Breast (tissue), 4 donors: ENCODE data around the genes ZER1 and DOLPP1.

- PRO-cap, 3 experiments, result no peak in any of the 3 experiments
- RRBS, result 89% methylated on average over 2 of the region's 21 CpGs
Measured at GRCh38 chr9:128309209-128309881, 12.9 kb downstream of the TRUB2 start.

- PRO-cap, 3 experiments, result no peak in any of the 3 experiments
- RRBS, result no CpG with 5 or more reads among the region's 19 CpGs
Measured at GRCh38 chr9:128419120-128419769, 1.4 kb upstream of the CERCAM start.

- PRO-cap, 3 experiments, result peak in 1 of 3 experiments; most common minus-strand start chr9:128456824 (in 1)
- RRBS, result 1% methylated on average over 29 of the region's 67 CpGs
Measured at GRCh38 chr9:128456555-128457373, 958 bp downstream of the ODF2 start.

- PRO-cap, 3 experiments, result no peak in any of the 3 experiments
- RRBS, result no CpG with 5 or more reads among the region's 11 CpGs
Measured at GRCh38 chr9:128483699-128484107, 20.8 kb upstream of the GLE1 start.

GRCh38 chr9:128558335-128558898 is 6.0 kb downstream of the SPTAN1 start:
- PRO-cap, 3 experiments, result no peak in any of the 3 experiments
- RRBS, result no CpG with 5 or more reads among the region's 9 CpGs

DNA sequence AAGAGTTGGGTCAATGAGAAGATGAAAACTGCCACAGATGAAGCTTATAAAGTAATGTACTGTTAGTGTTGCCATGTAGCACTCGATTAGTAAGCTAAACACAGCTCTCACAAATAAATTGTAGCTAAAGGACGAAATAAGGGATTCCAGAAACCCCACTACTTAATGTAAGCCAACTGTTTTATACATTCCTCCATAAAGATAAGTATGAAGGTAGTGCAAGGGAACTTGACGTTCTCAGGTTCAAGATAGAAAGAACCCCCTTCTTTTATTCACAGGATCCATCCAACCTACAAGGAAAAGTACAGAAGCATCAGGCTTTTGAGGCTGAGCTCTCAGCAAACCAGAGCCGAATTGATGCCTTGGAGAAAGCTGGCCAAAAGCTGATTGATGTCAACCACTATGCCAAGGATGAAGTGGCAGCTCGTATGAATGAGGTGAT is 30.4 kb downstream of the SPTAN1 start:
- PRO-cap, 3 experiments, result no peak in any of the 3 experiments
- RRBS, result no CpG with 5 or more reads among the region's 5 CpGs

- PRO-cap, 3 experiments, result no peak in any of the 3 experiments
- RRBS, result no CpG with 5 or more reads among the region's 23 CpGs
Measured at GRCh38 chr9:128625404-128626313, 31.0 kb downstream of the DYNC2I2 start.

- PRO-cap, 3 experiments, result peak in 2 of 3 experiments; most common plus-strand start chr9:128689974 (in 2); most common minus-strand start chr9:128689500 (in 1)
- RRBS, result 2% methylated on average over 34 of the region's 126 CpGs
Measured at GRCh38 chr9:128689338-128690152, 523 bp downstream of the SET start.

DNA sequence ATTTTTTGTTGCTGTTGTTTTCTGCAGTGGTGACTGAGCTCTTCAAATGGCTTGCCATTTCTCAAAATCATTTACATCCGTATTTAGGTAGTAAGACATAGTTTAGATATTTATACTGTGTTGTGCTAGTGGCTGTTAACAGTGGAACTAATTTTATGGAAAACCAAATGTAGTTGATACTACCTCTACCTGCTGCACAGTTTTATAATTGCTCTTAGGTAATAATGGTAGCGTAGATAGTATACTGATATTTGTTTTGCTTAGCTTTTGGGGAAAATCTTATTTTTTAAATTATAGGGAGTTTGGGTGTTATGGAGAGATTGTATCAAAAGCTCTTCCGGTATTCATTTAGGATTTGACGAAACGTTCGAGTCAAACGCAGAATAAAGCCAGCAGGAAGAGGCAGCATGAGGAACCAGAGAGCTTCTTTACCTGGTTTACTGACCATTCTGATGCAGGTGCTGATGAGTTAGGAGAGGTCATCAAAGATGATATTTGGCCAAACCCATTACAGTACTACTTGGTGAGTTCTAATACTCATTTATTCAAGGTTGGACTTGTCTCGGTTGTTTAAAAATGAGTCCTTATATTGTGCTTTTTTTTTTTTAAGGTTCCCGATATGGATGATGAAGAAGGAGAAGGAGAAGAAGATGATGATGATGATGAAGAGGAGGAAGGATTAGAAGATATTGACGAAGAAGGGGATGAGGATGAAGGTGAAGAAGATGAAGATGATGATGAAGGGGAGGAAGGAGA is 4.4 kb downstream of the SET start:
- PRO-cap, 3 experiments, result no peak in any of the 3 experiments
- RRBS, result no CpG with 5 or more reads among the region's 10 CpGs

- PRO-cap, 3 experiments, result no peak in any of the 3 experiments
- RRBS, result no CpG with 5 or more reads among the region's 8 CpGs
Measured at GRCh38 chr9:128697304-128698038, 4.8 kb upstream of the PKN3 start.

DNA sequence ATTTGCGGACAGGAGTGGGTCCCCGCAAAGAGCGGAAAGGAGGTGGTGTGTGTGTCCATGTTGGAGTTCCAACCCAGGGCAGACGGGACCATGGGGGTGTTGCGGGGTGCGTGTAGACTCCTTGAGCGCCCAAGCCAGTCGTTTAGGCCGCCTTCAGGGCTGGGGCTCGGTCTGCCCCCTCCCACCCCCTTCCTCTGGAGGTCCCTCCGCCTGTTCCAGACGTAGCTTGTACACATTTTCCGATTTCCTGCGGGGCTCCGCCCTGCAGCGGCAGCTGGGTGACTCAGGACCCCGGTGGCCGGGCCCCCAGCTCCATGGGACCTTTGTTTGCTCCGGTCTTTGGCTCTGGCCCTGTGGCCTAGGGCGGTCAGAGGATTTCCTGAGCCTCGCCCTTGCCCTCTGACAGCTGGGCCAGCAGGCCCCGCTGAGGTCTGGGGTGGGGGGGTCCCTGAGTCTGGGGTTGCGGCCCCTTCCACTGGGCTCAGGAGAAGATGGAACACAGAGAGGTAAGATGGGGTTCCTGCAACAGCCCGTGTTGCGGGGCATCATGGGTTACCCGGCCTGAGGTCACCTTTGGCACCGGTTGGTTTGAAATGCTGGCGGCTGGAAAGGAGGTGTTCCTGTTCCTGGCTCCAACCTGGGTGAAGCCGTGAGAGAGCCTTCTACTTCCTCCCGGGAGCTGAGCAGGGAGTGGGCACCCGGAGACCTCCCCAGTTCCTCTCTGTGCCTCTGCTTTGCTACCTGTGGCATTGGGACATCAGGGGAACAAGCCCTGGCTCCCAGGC is 1.5 kb downstream of the PKN3 start:
- PRO-cap, 3 experiments, result peak in 3 of 3 experiments; most common plus-strand start position 440 of the sequence (in 1); most common minus-strand start position 144 of the sequence (in 2)
- RRBS, result 42% methylated on average over 4 of the region's 31 CpGs

GRCh38 chr9:128720274-128720732 is 3.6 kb downstream of the ZDHHC12 start:
- PRO-cap, 3 experiments, result no peak in any of the 3 experiments
- RRBS, result no CpG with 5 or more reads among the region's 19 CpGs

DNA sequence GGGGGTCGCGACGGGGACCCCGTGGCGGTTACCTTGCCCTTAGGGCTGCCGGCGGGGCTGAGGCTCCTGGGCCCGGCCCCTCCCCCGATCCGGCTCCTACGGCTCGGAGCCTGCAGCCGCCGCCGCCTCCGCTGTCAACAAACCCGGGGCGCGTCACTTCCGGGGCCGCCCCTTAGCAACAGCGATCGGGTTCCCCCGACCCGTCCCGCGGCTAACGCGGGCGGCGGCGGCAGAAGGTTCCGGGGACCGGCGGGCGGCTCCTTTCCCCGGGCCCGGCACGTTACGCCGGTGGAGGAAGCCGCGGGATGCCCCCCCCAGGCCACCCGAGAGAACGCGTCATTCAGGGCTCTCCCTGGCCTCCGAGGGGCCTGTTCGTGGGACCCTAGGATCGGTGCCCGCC is at the start of gene ZER1:
Gene ZER1, minus strand, starts transcription at position 145 of the 400 bp plus-strand sequence.
- PRO-cap, 3 experiments, result peak in 3 of 3 experiments; most common plus-strand start position 214 of the sequence (in 2); most common minus-strand start position 145 of the sequence (in 3)
- RRBS, result 2% methylated on average over 26 of the region's 50 CpGs

DNA sequence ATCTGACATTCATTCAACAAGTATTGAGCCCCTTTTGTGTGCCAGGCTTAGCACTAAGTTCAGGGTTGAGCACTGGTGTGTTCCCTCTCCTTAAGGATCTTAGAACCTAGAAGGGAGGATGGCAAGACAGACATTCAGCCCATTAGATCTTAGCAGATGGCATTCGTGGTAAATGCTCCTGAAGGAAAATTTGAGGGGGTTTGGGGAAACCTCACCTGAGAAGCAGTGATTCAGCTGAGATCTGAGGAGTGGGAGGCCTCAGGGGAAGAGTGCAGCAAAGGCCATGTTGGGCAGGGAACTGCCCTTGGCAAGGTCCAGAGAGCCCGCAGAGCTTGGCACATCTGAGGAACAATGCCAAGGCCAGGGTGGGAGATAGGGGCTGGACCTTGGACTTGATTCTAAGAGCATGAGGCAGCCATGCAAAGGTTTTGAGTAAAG is 5.8 kb downstream of the TBC1D13 start:
- PRO-cap, 3 experiments, result no peak in any of the 3 experiments
- RRBS, result no CpG with 5 or more reads among the region's 2 CpGs

DNA sequence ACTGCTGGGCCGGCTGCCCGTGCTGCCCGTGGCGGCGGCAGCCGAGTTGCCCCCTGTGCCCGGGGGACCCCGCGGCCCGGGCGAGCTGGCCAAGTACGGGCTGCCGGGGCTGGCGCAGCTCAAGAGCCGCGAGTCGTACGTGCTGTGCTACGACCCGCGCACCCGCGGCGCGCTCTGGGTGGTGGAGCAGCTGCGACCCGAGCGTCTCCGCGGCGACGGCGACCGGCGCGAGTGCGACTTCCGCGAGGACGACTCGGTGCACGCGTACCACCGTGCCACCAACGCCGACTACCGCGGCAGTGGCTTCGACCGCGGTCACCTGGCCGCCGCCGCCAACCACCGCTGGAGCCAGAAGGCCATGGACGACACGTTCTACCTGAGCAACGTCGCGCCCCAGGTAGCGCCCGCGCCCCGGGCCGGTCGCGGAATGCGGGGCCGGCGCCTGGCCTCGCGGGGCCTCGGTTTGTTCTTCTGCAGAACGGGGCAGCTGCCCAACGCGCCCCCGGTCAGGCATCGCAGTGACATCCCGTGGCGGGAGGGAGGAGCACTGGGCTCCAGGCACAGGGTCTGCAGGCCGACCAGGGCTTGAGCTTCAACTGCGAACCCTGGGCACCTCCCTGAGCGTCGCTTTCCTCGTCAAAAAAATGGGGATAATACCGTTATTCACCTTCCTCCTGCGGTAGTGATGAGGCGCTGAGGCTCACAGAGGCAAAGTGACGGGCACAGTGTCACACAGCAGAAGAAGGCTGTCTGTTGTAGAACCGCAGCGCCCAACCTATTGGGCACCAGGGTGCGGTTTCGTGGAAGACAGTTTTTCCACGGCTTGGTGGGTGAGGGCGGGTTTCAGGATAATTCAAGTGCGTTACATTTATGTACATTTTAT is 730 bp downstream of the ENDOG start:
- PRO-cap, 3 experiments, result peak in 1 of 3 experiments; most common plus-strand start position 138 of the sequence (in 1); most common minus-strand start position 176 of the sequence (in 1)
- RRBS, result 1% methylated on average over 22 of the region's 96 CpGs

DNA sequence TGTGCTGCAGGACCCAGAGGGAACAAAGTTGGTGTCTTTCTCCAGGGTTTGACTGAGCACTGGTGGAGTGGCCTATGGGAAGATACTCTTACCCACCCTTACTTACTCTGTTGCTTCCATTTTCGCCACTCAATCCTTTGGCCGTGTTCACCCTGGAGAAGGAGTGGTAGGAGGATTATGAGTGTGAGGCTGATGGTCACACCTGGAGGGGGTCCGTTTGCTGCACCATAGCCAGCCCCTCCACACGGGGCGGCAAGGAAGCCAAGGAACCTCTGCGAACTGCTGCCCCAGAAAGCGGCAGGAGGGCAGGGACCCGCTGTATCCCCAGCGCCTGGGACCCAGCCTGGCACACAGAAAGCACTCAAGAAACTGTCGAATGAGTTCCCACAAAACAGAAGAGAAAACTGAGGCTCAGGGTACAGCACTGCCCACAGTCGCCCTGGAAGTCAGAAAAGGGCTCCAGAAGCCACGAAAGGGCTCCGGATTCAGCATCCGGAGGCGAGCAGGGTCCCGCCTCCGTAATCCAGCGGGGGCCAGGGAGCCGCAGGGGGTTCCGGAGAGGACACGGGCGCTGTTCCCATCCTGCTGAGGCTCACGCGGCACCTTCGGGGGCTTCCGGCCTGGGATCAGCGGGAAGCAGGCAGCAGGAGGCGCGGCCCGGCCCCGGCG is 456 bp downstream of the SPOUT1 start:
- PRO-cap, 3 experiments, result no peak in any of the 3 experiments
- RRBS, result under 1% methylated on average over 19 of the region's 32 CpGs

- PRO-cap, 3 experiments, result no peak in any of the 3 experiments
- RRBS, result no CpG with 5 or more reads among the region's 19 CpGs
Measured at GRCh38 chr9:128918753-128919862, 1.7 kb upstream of the PHYHD1 start.

DNA sequence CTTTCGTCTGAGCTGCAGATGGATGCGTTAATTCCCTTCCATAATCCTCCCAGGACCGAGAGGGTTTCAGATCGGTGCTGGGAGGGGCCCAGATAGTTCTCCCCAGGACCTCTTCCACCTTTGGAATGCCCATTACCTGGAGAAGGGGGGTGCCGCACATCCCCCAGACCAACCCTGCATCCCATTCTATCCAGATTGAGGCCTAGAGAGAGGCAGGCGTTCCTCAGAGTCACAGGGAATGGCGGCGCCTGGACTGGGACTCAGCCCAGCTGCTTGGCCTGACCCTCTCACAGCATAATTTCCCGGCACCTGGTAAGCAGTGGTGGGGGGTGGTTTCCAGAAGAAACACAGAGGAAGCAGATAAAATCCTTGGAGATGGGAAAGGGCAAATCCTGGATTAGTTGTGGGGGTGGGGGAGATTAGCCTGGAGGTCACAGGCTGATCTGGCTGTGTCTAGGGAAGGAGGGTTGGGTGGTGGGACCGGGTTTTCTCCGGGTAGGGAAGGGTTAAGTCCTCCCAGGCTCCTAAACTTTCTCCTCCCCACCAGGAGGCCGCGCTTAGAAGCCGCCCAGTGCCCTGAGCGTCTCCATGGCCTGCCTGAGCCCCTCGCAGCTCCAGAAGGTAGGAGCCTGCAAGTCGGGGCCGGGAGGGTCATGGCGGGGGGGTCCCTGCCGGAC is 1.1 kb downstream of the PHYHD1 start:
- PRO-cap, 3 experiments, result peak in 2 of 3 experiments; most common plus-strand start position 560 of the sequence (in 2); most common minus-strand start position 197 of the sequence (in 1)
- RRBS, result no CpG with 5 or more reads among the region's 20 CpGs

- PRO-cap, 3 experiments, result no peak in any of the 3 experiments
- RRBS, result no CpG with 5 or more reads among the region's 4 CpGs
Measured at GRCh38 chr9:128926845-128927199, 6.0 kb downstream of the PHYHD1 start.

GRCh38 chr9:129080551-129081757 is at the start of gene DOLPP1:
Gene DOLPP1, plus strand, starts transcription at chr9:129081111.
- PRO-cap, 3 experiments, result peak in 3 of 3 experiments; most common plus-strand start chr9:129081111 (in 3); most common minus-strand start chr9:129081376 (in 3)
- RRBS, result 1% methylated on average over 33 of the region's 95 CpGs